ENCODE measurements around the gene PNLIPRP1.

GRCh38 chr10:114524734-114526136 lies 120.9 kb upstream of the AFAP1L2 start:
- PRO-cap: bidirectional peak, plus-strand start at chr10:114525465, minus-strand start at chr10:114525288
- RRBS: no CpG with 5 or more reads among the region's 14 CpGs

DNA sequence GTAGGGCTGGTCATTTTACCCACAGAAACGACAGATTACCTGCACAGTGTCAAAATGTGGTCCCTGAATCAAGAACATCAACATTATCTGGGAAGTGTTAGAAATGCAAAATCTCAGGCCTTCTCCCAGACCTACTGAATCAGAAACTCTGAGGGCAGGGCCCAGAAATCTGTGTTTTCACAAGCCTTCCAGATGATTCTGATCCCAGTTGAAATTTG lies 34.6 kb downstream of the ABLIM1 start:
- PRO-cap: no peak
- RRBS: no CpG with 5 or more reads among the region's 1 CpG

DNA sequence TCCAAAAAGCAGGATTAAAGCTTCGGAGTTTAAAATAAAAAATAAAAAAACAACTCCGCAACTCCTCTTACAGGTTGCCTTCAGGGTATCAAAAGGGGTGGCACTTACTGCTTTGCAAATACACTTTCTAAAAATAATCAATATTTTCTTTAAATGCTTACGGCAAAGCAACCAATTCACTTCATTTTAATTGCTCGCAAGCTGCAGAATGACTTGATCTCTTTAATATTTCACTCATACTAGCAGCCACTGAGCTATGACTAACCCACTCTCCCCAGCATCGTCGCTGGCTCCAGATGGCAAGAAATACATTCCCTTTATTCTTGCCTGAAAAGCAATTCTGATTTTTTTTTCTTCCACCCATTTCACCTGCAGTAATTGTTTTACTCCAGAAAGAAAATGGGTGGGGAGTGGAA lies 54.4 kb upstream of the FHIP2A start:
- PRO-cap: bidirectional peak, plus-strand start at position 268 of the sequence, minus-strand start at position 210 of the sequence
- RRBS: no CpG with 5 or more reads among the region's 6 CpGs

DNA sequence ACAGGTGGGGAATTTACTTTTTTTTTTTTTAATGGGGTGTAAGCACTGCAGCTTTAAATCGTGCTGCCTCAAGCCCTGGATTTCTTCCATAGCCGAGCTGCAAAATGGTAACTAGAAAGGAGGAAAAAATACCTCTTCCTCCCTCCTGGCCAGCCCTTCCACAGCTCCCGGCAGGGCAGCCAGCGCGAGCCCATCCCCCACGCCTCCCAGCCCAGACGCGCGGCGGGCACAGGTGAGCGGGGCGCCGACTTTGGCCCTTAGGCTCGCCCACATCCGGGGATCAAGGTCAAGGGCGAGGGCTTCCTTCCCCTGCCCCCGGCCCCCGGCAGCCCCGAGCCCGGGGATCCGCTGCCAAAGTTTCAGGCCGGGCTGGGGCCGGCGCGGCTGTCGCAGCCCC lies 54.0 kb upstream of the FHIP2A start:
- PRO-cap: bidirectional peak, plus-strand start at position 214 of the sequence, minus-strand start at position 160 of the sequence
- RRBS: no CpG with 5 or more reads among the region's 26 CpGs

DNA sequence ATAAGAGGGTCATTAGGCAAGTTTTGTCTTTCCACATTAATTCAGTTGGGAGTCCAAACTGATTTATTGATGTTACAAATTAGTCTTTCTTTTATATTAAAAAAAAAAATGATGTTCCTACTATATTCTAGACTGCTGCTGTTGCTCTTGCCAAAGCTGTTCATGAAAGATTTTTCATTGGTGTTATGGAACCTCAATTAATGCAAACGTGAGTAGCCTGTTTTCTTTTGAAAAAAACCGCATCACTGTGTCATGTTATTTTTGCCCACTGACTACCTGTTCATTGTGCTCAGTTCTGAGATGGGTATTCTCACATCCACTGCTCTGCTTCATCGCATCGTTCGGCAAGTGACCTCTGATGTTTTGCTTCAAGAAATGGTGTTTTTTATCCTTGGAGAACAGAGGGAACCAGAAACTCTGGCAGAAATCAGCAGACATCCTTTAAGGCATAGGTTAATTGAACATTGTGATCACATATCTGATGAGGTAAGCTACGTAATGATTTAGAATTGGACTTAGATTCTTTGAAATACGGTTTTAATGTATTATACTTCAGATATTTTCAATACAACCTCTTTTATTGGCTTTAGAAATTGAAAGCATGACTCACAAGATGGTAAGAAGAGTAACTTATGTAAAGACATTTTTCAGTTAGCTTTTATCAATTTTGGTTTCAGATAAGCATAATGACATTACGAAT lies 24.5 kb downstream of the FHIP2A start:
- PRO-cap: no peak
- RRBS: no CpG with 5 or more reads among the region's 8 CpGs

DNA sequence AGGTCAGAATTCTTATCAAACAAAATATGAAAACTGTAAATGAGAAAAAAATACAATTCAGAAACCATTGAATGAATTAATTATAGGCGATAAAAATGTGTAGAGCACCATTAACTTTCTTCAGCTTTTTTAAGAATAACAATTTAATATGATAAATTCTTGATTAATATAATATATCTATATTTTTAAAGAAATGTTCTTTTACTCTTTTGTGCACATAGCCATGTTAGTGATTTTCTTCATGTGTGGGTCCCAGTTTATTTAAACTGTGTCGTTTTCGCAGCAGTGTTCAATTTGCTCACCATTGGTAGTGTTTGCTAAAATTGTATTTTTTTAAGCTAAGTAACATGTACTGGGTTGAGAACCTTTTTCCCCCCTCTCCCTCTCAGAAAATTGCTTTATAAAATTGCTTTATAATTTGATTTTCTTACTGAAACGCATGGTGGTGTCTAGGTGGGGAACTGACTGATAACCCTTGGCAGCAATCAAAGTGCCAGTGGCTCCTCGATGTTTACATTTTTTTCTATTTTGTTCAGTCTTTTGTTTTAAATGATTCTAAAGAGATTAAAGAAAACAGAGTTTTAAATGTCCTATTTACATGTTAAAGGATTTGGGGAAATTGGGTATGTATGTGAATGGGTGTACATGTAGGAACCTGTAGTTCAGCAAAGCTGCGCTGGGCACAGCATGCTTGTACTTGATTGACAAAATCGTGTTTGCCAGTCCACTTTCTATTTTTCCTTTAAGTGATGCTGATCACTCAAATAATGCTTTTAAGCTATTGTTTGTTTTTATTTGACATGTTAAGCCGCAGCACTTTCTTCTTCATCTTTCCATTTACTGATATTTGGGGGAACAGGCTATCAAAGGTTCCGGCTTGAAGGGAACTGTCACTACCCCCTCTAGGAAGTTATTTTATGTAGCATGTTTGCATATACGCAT lies 40.7 kb downstream of the FHIP2A start:
- PRO-cap: no peak
- RRBS: no CpG with 5 or more reads among the region's 10 CpGs

GRCh38 chr10:116020789-116020988 lies 252.3 kb downstream of the GFRA1 start:
- PRO-cap: no peak
- RRBS: no CpG with 5 or more reads among the region's 2 CpGs

DNA sequence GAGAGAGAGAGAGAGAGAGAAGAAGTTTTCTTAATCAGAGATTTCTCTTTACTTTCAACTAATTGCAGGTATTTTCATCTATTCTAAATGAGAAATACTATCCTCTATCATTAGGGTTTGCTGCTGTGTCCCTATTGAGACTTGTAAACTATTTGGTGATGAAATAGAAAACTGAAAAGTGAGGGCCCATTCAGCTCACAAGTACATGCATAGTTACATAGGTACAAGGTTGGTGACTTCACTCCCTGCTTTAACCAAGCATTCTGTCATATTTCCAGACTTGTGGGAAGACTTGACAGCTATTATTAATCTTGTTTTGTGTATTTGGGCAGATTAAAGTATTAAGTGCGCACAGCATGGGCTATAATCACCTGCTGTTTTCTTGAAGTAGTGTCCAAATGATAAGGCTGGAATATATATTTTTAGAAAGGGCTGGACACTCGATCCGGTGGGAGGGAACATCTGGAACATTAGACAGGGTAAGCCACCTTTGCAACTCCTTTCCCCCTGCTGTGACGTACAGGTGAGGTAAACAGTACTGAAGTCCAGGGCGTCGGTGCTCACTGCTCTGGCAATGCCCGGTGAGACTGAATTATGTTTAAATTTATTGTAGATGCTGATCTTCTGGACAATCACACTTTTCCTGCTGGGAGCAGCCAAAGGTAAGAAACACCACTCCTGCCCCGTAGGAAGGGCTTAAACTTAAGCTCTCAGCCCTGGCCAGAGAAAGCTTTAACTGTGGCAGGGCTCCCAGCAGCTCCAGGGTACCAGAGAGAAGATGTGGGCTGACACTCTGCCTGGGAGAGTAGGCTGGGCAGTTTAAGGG lies at the start of gene PNLIPRP1:
Gene PNLIPRP1, plus strand, starts transcription at position 443 of the 826 bp plus-strand sequence.
- PRO-cap: no peak
- RRBS: no CpG with 5 or more reads among the region's 8 CpGs

DNA sequence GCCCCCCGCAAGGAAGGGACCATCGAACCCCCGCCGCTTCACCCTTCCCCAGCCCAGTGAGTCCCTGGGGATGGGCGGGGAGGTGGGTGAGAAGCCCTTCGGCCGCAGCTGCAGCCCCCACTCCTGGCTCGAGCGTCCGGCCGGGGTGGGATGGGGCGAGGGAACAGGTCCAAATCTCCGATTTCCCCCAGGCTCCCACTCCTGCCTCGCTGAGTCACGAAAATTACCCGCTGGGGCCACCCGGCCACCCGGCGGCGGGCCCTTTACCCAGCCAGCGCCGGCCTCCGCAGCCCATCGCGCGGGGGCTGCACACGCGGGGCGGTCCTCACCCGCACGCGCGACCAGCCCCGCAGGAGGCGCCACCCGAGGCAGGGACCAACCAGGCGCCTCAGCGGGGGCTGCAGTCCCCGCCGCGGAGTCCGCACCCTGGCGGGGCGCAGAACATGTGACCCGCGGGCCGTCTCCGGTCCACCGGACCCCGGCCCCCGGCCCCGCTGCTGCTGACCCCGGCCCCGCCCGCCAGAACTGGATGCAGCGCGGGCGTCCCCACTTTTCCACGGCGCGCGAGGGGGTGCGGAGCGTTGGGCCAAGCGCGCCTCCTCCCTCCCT lies 483 bp downstream of the HSPA12A start:
- PRO-cap: no peak
- RRBS: 0% methylated on average over 2 of the region's 66 CpGs

DNA sequence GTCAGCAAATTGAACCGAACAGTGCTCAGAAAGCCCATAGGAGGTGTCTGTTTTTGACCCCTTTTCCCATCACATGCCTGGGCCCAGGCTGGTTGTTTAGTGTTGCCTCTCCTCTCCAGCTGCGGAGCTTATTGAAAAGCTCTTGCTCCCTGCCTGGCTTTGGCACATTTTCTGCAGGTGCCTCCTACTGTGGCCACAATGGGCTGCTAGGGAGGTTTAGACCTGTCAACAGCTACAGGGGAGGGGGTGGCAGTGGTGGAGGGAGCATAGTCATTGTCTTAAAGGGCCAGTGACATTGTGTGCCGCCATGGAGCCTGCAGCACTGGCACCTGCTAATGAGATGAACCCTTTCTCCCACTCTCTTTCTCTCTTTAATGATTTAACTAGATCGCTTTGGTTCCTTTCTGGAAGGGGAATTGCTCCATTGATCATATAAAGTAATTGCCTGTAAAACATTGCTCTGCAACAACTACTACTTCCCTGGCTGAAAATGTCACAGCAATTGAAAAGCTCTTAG lies 13.2 kb upstream of the ENO4 start:
- PRO-cap: no peak
- RRBS: no CpG with 5 or more reads among the region's 4 CpGs

- PRO-cap: bidirectional peak, plus-strand start at chr10:116848685, minus-strand start at chr10:116848634
- RRBS: no CpG with 5 or more reads among the region's 18 CpGs
Measured at GRCh38 chr10:116847780-116848880, 1.2 kb upstream of the ENO4 start.

DNA sequence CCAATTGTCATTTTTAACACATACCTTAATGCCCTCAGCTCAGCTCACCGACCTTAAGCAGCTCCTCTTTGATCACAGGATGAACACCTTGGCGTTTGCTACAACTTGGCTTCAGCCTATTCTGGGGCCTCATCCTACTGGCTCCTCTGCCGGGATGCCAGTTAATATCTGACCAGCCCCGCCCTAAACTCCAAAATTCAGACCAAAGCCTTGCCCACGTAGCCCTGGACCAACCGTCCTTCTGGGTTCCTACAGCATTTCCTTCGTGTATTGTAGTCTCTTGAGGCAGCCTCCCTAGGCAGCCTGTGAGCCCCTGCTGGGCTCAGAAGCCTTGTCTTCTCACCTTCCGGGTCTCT lies 746 bp downstream of the ENO4 start:
- PRO-cap: no peak
- RRBS: no CpG with 5 or more reads among the region's 8 CpGs

- PRO-cap: no peak
- RRBS: no CpG with 5 or more reads among the region's 1 CpG
Measured at GRCh38 chr10:116940303-116940923, 64.6 kb downstream of the SHTN1 start.

GRCh38 chr10:117003159-117003825 lies 1.7 kb downstream of the SHTN1 start:
- PRO-cap: no peak
- RRBS: no CpG with 5 or more reads among the region's 8 CpGs

DNA sequence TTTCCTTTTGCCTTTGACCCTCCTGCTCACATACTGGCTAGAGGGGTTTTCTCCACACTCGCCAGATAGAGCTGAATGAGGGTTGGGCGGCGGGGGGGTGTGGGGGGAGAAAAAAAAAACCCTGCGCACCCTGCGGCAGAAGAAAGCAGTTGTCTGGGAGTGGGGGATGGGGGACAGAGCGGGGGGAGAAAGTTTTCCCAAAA lies 575 bp upstream of the VAX1 start:
- PRO-cap: no peak
- RRBS: no CpG with 5 or more reads among the region's 6 CpGs

GRCh38 chr10:117168768-117169520 lies 28.3 kb upstream of the KCNK18 start:
- PRO-cap: no peak
- RRBS: no CpG with 5 or more reads among the region's 32 CpGs

DNA sequence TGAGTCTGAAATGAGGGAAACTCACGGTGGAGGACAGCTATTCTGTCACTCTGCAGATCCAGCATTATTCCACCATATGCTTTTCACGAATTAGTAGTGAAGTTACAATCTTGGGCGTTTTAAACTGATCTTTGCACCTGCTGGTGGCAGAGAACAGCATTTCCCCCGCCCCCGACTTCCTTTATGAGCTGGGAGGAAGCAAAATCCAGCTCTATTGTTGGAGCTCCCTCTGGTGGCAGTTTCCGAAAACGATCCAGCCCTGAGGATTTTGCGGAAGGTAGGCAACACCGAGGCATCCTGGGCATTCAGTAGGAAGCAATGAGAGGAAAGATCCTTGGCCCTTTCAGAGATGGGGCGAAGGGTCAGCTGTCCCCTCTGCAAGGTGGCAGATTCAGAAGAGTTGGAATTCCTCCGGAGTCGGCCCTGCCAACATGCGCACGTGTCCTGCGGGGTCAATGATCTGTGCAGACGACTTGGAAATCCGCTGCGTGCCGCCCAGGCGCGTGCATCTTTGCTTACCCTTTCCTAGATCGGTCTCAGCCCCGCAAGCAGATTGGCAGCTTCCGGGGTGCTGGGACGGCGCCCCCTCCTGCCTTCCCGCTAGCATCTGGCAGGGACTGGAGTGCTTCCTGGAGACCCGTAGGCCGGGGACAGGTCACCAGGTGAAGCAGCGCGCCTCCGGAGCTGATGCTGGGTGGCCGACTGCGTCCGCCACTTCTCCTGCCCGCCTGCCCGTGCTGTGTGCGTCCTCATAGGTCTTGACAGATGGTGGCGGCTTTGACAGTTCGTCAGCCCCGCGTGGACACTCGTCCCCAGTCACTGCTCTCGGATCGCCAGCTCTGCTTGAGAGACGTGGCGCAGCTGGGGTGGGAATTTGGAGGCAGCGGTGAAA lies 22.2 kb upstream of the KCNK18 start:
- PRO-cap: no peak
- RRBS: no CpG with 5 or more reads among the region's 48 CpGs

DNA sequence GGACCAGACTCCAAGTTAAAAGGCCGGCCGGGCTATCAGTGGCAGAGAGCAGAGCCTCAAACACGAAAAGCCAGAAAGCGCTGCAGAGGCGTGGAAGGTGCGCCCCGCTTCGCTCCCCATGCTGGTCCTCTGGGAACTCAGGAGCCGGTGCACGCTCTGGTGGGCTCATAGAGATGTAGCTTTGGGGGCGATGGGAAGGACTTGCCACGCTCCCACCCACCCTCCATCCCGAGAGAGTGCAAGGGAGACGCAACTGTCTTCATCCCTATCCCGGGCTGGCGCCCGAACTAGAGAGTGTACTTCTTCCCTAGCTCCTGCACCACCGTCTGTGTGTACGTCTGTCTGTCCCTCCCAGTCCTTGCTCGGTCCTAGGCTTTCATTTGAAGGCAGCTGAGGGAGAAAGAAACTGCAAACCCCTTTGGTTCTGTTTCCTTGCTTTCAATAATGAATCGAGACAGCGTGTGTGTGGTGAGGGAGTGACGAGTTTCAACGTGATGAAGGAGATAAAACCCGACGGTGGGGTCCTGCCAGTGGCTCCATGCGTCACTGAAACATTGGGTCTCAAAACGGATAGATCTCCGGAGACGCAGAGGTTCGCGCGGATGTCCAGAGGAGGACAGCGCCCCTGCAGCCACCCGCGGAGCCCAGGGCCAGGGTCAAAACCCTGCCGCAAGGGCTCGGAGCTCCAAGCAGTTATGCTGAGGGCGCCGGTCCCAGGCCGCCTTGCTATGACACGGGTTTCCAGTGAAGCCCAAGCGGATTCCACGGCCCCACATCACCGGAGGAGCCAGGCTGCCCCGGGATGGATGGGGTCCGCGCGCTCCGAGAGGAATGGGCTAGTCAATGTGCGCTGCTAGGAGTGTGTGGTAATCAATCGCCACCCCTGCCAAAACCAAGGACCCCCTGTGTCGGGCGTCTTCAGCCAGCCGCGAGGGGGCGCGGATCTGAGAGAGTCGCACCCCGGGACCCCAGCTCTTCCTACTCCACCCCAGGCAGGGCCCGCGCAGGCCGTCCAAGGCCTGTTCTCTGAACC lies 5.9 kb upstream of the EMX2 start:
- PRO-cap: no peak
- RRBS: 42% methylated on average over 7 of the region's 63 CpGs

DNA sequence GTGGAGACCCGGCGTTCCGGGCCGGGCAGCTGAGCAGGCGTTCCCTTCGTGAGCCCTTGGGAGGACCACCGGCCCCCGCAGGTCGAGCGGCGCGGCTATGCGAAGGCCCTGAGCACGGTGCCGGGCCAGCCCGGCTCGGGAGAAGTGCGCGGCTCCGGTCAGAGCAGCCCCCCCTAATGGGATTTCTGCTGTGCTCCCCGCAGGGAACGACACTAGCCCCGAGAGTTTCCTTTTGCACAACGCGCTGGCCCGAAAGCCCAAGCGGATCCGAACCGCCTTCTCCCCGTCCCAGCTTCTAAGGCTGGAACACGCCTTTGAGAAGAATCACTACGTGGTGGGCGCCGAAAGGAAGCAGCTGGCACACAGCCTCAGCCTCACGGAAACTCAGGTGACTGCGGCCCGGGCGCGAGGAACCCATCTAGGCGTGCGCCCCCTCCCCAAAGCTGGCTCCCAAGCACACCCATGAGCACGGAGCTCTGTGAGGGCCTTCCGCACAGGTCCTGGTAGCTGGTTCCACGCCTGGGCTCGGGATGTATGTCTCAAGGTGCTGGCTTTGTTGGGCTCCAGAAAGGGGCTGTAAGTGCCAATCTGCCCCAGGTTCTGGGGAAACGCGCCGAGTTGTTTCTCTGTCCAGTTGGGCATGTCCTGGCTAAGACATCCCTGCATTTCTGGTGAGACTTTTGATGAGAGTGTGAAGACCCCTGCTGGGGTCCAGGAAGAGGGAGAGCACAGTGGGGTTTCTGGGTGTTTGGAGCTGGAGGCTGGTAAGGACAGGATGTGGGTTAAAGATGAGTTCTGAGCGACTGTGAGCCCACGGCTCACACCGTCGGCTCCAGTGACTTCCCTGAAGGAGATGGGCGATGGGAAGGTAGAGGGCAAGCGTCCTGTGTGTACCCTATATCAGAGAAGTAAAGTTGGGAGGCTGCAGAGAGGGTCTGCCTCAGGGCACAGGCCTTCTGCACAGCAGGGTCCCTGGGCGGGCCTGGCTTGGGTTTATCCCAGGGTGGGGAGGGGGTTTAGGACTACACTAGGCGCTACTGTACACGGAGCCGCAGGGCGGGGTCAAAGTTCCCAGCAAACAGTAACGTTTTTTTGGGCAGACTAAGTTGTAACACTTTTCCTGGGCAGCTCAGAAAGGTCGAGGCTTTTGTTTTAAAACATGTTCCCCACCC lies 3.3 kb downstream of the EMX2 start:
- PRO-cap: no peak
- RRBS: 79% methylated on average over 12 of the region's 61 CpGs

GRCh38 chr10:117936126-117936741 lies 110.5 kb downstream of the RAB11FIP2 start:
- PRO-cap: no peak
- RRBS: no CpG with 5 or more reads among the region's 11 CpGs

All from MCF 10A (cell line).